H7 (cell line): Measurements from ENCODE around the gene CRIP1.

- RAMPAGE, long total RNA: no peak
These were observed 1.4 kb upstream of the CRIP2 start for GRCh38 chr14:105473179-105473589.

DNA sequence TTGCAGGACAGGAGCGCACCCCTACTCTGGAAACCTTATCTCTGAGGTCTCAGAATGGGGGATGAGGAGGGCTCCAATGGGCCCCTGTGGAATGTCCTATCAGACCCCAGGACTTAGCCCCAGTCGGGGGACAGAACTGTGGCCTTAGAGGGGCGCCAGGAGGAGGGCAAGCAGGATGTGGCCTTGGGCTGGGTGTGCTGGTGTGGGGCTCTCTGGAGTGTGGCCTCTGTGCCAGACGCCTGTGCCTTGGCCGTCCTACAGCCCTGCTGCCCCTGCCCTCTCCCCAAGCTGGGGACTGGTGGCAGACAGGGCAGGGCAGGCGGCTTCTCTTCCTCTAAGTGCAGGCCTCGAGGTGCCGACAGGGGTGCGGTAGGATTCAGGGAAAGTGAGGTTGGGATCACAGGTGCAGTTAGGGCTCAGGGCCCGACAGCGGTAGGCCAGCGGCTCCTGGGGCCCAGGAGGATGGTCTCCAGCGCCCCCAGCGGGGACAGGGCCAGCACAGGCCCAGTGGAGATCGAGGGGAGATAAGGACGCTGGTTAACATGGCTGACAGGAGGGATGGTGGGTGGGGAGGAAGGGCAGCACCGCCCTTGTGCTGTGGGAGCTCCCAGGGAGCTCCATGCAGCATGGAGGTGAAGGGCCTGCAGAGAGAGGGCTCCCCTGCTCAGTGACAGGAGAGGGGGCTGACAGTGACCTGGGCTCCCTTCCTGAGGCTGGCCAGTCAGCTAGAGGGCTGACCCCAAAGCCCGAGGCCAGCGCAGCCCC, 1.0 kb upstream of the CRIP1 start:
- RAMPAGE, long total RNA: no peak

DNA sequence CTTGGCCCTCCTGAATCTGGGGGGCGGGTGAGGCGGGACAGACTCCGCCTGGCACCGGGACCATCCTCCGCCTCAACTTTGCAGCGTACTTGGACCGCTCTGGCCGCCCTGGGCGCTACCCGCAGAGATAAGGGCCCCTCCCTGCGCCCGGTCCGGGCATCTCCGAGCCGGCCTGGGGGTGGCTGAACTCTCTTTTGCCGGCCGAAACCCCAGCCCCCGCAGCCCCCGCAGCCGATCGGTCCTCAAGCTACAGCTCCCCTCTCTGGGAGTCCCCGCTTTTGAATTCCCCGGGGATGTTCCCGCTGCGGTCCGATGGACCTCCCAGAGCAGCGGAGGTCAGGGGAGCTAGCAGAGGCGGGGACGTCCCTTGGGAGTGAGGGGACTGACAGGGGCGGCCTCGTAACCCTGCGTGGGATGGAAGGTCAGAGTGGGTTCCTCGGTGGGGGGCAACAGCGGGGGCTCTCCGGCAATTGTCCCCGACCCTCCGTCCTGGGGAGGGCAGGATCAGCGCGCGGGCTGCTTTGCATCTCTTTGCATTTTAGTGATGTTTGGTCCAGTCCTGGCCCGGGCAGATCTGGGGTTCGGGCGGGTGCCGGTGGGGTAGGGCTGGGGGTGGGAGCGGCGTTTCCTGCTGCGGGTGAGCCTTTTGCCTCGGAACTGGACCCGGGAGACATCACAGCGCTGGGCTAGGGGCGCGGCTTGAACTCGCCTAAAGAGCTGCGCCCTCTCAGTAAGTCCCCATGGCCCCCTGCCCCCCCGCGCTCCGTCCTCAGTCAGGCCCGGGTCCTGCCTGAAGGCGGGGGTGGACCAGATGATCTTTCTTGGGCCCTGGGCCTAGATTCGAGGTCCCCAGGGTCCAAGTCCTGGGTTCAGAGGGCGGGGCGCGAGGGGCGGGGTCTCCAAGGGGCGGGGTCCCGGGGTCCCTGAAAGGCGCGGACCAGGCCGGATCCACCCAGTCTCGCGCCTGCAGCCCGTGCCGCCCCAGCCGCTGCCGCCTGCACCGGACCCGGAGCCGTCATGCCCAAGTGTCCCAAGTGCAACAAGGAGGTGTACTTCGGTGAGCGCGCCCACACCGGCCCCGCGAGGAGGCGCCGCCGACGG, at the start of gene CRIP1:
Gene CRIP1, plus strand, starts transcription at position 644 of the 1,101 bp plus-strand sequence.
- RAMPAGE, long total RNA: start-site peak on the plus strand centred at position 954 of the sequence, 5 bp wide, 13 reads

DNA sequence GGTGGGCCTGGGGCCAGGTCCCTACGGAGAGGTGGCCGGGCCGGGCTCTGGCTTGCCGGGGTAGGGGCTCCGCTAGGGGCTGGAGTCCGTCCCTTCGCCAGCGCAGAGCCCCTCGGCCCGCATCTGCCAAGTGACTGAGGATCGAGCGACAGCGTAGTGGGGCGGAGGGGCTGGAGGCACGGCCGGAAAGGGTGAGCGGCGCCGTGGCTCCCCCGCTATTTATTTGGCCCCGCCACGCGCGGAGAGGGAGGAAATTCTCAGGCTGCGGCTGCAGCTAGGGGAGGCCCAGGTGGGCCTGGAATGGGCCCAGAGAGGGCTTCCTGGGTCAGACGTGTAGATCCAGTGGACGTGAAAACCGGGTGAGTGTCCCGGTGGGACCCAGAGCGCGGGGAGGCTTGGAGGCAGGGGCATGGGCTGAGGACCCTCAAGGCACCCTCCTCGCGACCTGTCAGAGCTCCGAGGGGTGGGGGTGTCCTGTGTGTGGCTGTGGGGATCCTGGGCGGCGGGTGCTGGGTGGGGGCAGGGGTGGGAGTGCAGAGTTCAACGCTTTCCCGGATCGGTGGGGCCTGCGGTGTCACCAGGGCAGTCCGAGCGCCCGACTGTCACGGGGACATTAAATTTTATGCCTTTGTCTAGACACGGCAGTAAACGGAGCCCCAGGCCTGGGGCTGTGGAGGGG, 836 bp downstream of the TMEM121 start:
- RAMPAGE, long total RNA: no peak

DNA sequence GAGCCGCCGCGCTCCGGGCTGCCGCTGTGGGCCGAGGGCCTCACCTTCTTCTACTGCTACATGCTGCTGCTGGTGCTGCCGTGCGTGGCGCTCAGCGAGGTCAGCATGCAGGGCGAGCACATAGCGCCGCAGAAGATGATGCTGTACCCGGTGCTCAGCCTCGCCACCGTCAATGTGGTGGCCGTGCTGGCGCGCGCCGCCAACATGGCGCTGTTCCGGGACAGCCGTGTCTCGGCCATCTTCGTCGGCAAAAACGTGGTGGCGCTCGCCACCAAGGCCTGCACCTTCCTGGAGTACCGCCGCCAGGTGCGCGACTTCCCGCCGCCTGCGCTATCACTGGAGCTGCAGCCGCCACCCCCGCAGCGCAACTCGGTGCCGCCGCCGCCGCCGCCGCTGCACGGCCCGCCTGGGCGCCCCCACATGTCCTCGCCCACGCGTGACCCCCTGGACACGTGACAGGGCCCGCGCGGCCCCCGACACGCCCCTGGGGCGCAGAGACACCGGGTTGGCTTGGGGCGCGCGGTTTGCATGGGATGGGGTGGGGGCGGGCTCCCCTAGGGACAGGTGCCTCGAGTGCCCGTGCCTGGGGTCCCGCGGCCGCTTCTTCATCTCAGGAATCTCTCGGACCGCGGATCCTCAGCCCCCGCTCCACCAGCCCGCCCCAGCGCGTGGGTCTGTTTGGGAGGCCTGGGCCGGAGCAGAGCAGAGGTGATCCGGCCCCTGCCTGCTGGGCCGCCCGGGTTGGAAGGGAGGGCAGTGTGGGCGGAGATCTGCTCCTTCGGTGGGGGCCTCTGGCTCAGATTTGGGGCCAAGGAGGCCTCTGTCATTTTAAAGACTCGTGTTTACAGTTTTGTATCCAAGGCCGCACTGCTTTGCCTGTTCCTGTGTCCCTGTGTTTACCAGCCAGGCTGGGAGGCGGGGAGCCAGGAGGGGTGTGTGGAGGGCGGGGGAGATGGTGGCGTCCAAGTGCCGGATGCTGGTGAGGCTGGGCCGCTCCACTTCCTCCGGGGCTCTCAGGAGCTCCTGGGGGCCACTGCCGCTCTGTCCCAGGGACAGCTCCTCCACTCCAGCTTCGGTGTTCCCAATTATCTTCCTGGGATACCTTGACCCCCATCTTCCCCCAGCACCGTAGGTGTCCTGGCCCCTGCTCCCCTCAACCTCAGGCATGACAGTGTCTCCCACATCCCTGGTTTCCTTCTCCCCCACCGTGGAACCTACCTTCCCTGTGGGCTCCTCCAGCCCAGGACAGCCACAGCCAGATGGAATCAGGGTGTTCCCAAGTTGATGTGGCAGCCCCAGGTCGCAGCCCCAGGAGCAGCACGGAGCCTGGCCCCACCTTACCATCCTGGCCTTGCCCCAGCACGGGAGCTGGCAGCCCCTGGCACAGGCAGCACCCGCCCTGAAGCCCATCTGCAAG, 3.5 kb downstream of the TMEM121 start:
- RAMPAGE, long total RNA: no peak

GRCh38 chr14:105537994-105538348, 11.6 kb downstream of the TMEM121 start:
- RAMPAGE, long total RNA: no peak

DNA sequence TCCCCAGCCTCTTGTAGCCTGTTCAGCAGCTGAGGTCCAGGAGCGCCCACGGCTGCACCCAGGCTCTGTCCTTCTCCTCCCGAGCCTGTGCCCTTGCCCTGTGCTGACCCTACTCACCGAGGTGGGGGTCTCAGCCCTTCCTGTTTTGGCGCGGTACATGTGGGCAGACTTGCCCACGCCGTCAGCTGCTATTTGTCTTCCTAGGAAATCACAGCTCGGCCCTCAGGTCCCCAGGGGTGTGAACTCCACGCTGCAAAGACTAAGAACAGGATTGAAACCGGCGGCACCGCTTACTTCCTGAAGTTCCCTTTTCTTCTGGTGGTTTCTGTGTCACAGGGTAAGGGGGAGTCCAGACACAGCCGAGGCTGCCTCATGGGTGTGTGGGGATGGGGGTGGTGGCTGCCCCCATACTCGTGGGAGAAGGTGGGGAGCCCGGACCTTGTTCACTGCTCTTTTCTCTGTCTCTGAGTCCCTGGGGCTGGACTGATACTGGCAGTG, 121.9 kb downstream of the TMEM121 start:
- RAMPAGE, long total RNA: no peak

- RAMPAGE, long total RNA: no peak
These were observed 180.0 kb downstream of the TMEM121 start for GRCh38 chr14:105706251-105706997.

DNA sequence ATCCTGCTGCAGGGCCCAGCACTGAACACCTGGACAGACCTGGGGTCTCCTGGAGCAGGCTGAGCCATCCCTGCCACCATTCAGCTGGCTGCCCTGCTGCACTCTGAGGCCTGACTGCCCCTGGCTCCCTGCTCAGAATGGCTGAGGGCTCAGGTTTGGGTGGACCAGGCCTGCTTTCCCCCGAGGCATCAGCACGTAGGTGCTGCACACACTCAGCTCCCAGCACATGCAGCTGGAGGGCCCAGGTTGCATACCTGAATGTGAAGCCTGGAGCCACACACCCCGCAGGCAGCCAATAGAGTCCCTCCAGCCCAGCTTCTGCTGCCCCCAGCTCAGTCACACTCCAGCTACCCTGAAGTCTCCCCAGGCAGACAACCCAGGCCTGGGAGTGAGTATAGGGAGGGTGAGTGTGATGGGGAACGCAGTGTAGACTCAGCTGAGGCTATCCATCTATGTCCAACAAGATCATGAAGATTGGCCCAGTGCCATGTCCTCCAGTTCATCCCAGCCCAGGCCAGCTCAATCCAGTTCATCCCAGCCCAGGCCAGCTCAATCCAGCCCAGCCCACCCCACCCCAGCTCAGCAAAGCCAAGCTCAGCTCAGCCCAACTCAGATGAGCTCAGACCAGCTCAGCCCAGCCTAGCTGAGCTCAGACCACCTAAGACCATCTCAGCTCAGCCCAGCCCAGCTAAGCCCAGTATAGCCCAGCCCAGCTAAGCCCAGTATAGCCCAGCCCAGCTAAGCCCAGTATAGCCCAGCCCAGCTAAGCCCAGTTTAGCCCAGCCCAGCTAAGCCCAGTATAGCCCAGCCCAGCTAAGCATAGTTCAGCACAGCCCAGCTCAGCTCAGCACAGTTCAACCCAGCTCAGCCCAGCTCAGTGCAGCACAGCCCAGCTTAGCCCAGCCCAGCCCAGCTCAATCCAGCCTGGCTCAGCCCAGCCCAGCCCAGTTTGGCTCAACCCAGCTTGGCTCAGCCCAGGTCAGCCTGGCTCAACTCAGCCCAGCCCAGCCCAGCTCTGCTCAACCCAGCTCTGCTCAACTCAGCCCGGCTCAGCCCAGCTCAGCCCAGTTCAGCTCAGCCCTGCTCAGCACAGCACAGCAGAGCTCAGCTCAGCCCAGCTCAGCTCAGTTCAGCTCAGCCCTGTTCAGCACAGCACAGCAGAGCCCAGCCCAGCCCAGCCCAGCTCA, 330.5 kb downstream of the TMEM121 start:
- RAMPAGE, long total RNA: no peak

GRCh38 chr14:105914549-105914977, 388.2 kb downstream of the TMEM121 start:
- RAMPAGE, long total RNA: no peak

DNA sequence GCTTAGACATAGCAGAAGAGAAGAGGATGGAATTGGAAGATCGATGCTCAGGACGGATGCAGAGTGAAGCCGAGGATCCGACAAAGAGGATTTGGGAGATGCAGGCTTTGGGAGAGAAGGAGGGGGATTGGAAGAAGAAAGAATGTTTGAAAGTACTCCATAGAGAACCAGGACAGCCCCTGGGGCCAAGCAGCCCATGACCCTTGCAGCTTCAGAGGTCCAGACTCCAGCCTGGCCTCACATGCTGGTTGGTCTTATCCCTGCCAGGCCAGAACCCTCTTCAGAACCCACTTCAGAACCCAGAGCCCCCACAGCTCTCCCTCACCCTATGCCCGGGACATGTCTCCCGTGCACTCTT, 441.1 kb downstream of the TMEM121 start:
- RAMPAGE, long total RNA: no peak

GRCh38 chr14:106108368-106108590, 581.9 kb downstream of the TMEM121 start:
- RAMPAGE, long total RNA: no peak

DNA sequence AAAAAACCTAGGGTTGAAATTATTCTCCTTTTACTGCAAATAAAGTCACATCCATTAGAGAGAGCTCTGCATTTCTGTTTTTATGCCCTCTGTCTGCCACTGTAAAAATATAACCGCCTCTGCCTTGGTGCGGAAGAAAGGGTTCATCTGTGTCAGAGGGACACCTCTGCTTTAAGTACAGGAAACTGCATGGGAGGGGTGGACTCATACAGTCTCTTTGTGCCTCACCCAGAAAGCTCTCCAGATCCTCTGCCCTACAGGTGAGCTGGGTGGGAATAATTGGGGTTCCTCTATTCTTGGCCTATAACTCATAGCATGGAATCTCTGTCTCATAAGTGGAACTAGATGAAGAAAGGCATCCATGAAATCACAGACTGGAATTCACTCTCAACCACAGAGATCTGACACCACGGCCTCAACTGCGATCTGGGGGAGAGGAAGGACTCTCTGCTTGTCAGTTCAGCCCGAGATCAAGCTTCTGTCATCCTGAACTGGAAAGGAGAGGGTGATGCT, 702.2 kb downstream of the TMEM121 start:
- RAMPAGE, long total RNA: no peak

DNA sequence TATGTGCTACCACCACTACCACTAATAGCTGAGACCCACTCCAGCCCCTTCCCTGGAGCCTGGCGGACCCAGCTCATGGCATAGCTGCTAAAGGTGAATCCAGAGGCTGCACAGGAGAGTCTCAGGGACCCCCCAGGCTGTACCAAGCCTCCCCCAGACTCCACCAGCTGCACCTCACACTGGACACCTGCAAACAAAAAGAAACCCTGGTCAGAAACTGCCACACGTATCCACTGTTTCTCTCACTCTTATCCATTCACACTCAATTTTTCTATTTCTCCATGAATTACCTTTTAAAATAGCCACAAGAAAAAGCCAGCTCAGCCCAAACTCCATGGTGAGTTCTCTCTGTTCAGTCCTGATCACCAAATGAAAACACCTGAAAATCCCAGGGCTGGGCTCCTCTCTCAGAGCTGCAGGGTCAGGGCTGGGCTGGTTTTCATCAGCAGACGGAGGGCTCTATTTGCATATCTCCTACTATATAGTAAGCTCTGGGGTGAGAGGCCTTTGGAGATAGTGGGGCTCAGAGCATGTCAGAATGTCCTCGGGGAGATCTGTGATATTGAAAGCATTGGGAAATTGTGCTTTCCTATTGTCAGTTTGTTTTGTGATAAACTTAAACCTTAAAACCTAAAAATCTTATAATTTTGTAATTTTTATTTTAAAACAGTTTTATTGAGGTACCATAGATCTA, 742.5 kb downstream of the TMEM121 start:
- RAMPAGE, long total RNA: no peak

- RAMPAGE, long total RNA: no peak
These were observed 985.2 kb downstream of the TMEM121 start for GRCh38 chr14:106511478-106512021.

GRCh38 chr14:106846095-106846621, 1319.8 kb downstream of the TMEM121 start:
- RAMPAGE, long total RNA: no peak

- RAMPAGE, long total RNA: no peak
These were observed 1322.1 kb downstream of the TMEM121 start for GRCh38 chr14:106848199-106849093.

- RAMPAGE, long total RNA: no peak
These were observed 1325.0 kb downstream of the TMEM121 start for GRCh38 chr14:106851285-106851843.

DNA sequence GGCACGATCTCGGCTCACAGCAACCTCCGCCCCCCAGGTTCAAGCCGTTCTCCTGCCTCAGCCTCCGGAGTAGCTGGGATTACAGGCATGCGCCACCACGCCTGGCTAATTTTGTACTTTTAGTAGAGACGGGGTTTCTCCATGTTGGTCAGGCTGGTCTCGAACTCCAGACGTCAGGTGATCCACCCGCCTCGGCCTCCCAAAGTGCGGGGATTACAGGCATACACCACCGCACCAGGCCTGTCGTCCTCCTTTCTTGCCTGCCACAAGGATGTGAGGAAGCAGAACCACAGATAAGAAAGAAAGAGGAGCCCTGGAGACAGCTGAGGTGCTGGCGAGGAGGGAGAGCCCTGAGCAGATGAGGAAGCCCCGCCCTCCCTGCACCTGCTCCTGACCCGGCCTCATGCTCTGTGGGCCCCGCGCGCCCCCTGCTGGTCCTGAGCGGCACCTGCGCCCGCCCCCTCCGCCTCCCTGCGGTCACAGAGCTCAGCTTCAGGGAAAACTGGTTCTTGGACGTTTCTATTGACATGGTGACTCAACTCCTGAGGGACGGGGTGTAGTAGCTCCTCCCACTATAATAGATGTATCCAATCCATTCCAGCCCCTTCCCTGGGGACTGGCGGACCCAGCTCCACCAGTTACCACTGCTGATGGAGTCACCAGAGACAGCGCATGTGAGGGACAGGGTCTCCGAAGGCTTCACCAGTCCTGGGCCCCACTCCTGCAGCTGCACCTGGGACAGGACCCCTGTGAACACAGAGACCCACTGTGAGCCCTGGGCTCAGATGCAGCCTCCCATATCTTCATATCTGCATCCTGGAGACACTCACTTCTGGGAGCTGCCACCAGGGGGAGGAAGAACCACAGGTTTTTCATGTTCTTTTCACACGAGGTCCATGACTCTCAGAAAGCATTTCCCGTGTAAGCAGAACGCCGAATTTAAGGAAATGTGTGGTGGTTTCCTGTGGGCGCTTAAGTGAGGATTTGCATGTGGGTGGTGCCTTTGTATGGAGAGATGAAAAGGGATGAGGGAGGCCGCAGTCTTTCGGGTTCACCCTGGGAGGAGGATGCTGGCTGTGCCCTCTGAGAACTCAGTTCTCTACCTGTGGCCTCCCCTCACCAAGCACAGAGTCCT, 1346.3 kb downstream of the TMEM121 start:
- RAMPAGE, long total RNA: no peak